ENCODE results near the genes FCAR, NCR1 and TMEM86B.

GRCh38 chr19:54470497-54471425 lies 2.3 kb downstream of the CDC42EP5 start:
- RRBS = 3% methylated on average over 4 of the region's 38 CpGs

- RRBS = no CpG with 5 or more reads among the region's 8 CpGs
Measured at GRCh38 chr19:54503528-54504072, 969 bp downstream of the LAIR2 start.

- RRBS = no CpG with 5 or more reads among the region's 11 CpGs
Measured at GRCh38 chr19:54572695-54573360, 762 bp upstream of the LILRA2 start.

- RRBS = no CpG with 5 or more reads among the region's 10 CpGs
Measured at GRCh38 chr19:54873918-54874753, at the start of gene FCAR. FCAR (plus strand) TSS chr19:54874235.

DNA sequence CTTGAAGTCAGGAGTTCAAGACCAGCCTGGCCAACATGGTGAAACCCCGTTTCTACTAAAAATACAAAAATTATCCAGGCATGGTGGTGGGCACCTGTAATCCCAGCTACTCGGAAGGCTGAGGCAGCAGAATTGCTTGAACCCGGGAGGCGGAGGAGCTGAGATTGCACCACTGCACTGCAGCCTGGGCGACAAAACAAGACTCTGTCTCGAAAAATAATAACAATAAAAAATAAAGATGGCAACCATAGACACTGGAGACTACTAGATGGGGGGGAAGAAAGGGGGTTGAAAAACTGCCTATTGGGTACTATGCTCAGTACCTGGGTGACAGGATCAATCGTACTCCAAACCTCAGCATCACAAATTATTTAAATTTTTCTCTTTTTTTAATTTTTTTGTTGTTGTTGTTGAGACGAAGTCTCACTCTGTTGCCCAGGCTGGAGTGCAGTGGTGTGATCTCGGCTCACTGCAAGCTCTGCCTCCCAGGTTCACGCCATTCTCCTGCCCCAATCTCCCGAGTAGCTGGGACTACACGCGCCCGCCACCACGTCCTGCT lies 10.5 kb downstream of the FCAR start:
- RRBS = no CpG with 5 or more reads among the region's 15 CpGs

- RRBS = 75% methylated on average over 2 of the region's 33 CpGs
Measured at GRCh38 chr19:54905522-54906809, at the start of gene NCR1. NCR1 (plus strand) TSS chr19:54906148.

DNA sequence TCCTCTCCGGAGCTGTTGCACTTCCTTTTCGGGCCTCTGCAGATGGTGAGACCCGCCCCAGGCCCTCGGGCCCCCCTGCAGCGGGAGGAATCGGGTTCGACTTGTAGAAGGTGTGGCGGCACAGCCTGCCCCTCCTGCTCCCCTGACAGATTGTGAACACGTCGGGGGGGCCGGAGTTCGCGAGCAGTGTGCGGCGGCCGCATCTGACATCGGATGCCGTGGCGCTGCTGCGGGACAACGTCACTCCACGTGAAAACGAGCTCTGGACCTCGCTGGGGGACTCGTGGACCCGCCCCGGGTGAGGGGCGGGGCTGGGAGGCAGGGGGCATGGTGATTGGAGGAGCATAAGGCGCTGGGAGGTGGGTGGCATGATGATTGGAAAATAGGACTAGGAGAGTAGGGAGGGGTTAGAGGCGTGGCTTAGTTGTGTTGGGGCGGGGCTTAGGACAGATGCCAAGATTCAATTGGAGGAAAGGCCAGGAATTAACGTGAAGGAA lies 6.7 kb downstream of the EPS8L1 start:
- RRBS = no CpG with 5 or more reads among the region's 32 CpGs

- RRBS = no CpG with 5 or more reads among the region's 9 CpGs
Measured at GRCh38 chr19:55087938-55088242, 12.2 kb downstream of the EPS8L1 start.

- RRBS = 8% methylated on average over 13 of the region's 52 CpGs
Measured at GRCh38 chr19:55160499-55161175, 3.1 kb upstream of the TNNI3 start.

DNA sequence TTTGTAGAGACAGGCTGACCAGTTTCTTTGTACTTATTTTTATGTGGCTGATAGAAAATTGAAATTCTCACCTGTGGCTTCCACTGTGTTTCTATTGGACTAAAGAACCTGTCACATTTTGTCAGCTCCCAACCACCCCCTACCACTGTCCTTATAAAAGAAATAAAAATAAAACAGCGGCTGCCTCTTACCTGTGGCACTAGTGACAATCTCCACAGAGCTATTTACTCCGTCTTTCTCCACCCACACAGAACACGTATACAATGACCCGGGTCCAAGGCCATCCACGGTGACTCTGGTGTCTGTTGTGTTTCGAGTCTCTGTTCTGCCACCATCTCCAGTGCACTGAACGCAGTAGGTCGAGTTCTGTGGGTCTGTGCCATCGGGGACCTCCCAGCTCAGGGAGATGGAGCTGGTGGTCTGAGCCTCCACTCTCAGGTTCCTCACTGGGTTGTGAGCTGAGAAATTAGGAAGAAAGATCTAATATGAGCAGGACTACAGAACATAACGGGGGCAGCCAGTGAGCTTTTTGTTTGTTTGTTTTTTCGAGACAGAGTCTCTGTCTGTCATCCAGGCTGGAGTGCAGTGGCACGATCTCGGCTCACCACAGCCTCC lies 5.6 kb downstream of the PTPRH start:
- RRBS = no CpG with 5 or more reads among the region's 13 CpGs

- RRBS = no CpG with 5 or more reads among the region's 8 CpGs
Measured at GRCh38 chr19:55228654-55229075, at the start of gene TMEM86B. TMEM86B (minus strand) TSS chr19:55228763.

DNA sequence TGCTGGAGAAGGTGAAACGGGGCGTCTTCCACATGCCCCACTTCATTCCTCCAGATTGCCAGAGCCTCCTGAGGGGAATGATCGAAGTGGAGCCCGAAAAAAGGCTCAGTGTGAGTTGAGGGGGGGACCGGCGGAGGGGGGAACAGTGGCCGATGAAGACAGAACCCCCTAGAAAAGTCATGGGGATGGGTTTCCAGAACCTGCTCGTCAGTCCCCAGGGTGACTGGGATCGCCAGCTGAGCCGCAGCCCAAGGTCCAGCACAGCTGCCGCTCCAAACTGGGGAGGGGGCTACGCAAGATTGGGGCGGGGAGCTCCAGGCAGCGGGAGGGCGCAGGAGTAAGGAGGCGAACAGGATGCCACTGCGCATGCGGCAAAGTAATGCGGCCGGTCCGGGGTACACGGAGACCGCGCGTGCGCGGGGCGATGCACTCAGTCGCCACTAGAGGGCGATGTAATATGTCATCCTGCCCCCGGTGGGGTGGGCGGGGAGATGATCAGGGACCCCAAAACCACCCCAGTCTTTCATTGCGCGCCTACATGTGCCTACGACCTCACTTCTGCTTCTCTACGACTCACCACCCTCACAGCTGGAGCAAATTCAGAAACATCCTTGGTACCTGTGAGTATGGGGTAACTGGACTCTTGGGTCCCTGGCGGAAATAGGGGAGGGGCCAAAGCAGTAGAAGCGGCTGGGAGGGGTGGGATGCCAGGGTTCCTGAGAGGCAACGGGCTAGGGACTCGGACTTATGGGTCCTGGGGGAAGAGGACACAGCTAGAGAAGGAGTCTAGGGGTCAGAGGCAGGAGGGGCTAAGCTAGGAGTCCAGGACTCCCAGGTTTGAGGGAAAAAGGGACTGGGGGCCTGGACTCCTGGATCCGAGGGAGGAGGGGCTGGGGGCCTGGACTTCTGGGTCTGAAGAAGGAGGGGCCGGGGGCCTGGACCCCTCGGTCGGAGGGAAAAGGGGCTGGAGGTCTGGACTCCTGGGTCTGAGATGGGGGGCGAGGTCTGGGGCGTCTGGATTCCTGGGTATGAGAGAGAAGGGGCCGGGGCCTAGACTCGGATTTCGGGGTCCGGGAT lies 18.1 kb downstream of the BRSK1 start:
- RRBS = 2% methylated on average over 10 of the region's 50 CpGs

GRCh38 chr19:55341955-55342455 lies 2.3 kb downstream of the KMT5C start:
- RRBS = 87% methylated on average over 13 of the region's 36 CpGs

GRCh38 chr19:55345594-55346521 lies 6.2 kb downstream of the KMT5C start:
- RRBS = 94% methylated on average over 6 of the region's 35 CpGs

- RRBS = no CpG with 5 or more reads among the region's 7 CpGs
Measured at GRCh38 chr19:55360582-55360960, 2.5 kb downstream of the GARIN5B start.

DNA sequence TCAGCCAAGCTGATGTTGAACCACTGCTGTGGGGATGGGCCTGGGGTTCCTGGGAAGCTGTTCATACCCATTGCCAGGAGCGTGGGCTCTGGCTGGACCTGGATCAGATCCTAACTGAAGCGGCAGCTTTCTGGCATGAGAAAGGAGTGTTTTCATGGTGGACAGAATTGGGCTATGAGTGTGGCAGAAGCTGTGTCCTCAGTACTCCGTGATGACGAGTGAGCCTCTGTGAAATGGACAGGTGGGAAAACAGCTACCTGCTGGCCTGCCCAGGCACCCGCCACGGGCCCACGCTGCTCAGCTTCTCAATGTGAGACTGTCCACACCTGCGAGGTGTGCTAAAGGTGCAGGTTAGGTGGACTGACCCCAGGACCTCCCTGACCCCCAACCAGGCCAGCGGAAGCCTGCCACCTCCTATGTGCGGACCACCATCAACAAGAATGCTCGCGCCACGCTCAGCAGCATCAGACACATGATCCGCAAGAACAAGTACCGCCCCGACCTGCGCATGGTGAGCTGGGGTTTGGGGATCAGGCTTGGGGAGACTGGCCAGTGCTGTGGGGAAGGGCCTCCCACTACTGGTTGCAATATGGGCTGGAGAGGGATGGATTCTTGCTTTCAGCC lies 1.9 kb downstream of the RPL28 start:
- RRBS = no CpG with 5 or more reads among the region's 17 CpGs

GRCh38 chr19:55485302-55485876 lies 401 bp downstream of the NAT14 start:
- RRBS = 5% methylated on average over 2 of the region's 26 CpGs

- RRBS = 22% methylated on average over 4 of the region's 13 CpGs
Measured at GRCh38 chr19:55493957-55494355, 5.7 kb downstream of the SSC5D start.

GRCh38 chr19:55503184-55503540 lies 14.9 kb downstream of the SSC5D start:
- RRBS = no CpG with 5 or more reads among the region's 19 CpGs

- RRBS = 75% methylated on average over 2 of the region's 18 CpGs
Measured at GRCh38 chr19:55554280-55555253, 9.2 kb upstream of the SBK3 start.